Right lobe of liver (tissue), 4 donors: ENCODE measurements around a stretch of chr21.

GRCh38 chr21:16180723-16181644, 451.2 kb downstream of the USP25 start:
- PRO-cap, 4 experiments, result no peak in any of the 4 experiments
- RAMPAGE, long total RNA, 2 experiments, result start-site peak on the plus strand in 1 of 2 experiments, at chr21:16181353-16181428 at its widest, 12 reads per replicate

DNA sequence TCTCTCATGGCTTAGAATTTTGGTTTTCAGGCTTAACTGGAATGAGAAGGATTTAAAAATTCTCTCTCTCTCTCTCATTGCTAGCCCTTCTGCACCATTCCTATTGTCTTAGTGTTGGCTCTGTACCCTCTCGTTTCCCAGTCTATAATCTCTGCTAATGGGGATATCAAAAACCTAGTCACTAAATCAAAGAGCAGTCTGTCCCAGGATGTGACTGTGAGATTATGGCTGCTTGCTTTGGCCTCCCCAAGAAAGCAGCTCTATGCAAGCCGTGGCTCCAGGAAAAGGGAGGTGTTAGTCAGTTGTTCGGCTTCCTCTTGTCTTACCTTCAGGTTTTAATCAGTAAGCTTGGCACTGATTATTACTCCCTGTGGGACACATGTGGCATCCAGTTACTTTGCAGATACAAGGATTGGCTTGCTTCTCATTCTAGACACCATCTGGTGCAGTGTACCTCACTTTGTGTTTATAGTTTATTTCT, 468.8 kb downstream of the USP25 start:
- PRO-cap, 4 experiments, result no peak in any of the 4 experiments
- RAMPAGE, long total RNA, 2 experiments, result no peak in any of the 2 experiments

DNA sequence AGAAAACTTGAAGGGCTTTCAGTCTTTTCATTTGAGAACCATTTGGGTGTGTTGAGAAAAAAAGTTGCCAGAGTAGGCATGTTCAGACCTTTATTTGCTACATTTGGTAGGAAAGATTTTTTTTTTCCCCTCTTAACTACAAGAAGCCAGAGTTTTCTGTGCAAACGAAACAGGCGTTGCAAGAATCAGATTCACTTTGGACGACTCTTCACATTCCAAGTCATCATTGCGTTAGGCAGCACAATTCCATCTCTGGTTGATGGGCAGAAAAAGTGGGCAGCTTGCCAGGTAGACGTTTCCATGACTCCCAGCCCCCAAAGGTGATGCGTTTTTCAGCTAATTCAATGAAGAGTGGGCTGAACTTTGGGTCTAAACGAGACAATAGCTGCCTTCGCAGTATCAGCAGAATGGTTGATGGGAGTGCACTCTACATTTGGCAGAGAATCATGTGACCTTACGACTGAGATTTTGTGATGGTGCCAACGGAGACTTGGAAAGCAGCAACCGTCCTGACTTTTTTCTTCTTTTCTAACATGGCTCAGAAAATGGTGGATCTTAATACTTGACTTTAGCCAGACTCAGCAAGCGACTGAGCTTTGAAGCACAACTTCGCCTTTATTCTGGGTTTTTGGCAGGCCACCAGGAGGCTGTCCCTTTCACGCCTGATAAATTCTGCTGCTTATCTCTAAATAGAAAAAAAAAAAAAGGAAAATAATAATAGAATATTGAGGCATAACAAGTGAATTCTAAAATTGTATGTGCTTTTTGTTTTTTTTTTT, 804.6 kb downstream of the USP25 start:
- PRO-cap, 4 experiments, result peak in 3 of 4 experiments; most common plus-strand start position 618 of the sequence (in 2); most common minus-strand start position 591 of the sequence (in 3)
- RAMPAGE, long total RNA, 2 experiments, result no peak in any of the 2 experiments

GRCh38 chr21:16551737-16552241, 822.0 kb downstream of the USP25 start:
- PRO-cap, 4 experiments, result no peak in any of the 4 experiments
- RAMPAGE, long total RNA, 2 experiments, result no peak in any of the 2 experiments

DNA sequence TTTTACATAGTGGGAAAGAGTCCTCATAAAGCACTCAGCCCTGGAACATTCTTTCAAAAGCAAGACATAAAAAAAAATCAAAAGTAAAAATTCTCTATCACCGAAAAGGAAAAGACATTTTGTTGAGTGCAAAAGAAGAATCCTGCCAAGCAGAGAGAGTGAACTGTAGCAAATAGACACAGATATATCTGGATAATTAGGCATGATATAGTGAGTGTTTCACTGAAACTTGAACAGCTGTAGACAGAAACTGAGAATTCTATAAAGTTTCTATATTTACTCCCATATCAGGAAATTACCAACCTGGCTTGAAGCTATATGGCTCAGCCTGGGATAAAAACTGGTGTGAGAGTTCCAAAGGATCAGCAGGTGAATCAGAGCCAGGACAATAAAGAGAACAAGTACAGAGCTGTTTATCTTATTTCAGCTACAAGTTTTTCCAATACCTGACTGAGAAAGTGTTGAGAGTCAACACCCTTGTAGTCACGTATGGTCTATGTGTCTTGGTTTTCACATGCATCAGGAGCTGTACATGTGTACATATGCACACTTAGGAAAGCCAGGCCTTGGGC, 40.8 kb upstream of the CXADR start:
- PRO-cap, 4 experiments, result peak in 3 of 4 experiments; most common plus-strand start position 346 of the sequence (in 3); most common minus-strand start position 376 of the sequence (in 3)
- RAMPAGE, long total RNA, 2 experiments, result no peak in any of the 2 experiments

GRCh38 chr21:17611836-17612010, 978 bp downstream of the BTG3 start:
- PRO-cap, 4 experiments, result no peak in any of the 4 experiments
- RAMPAGE, long total RNA, 2 experiments, result no peak in any of the 2 experiments

- PRO-cap, 4 experiments, result no peak in any of the 4 experiments
- RAMPAGE, long total RNA, 2 experiments, result no peak in any of the 2 experiments
Measured at GRCh38 chr21:17958425-17958723, 139.2 kb upstream of the C21orf91 start.

GRCh38 chr21:18244984-18246065, 692 bp downstream of the CHODL start:
- PRO-cap, 4 experiments, result no peak in any of the 4 experiments
- RAMPAGE, long total RNA, 2 experiments, result no peak in any of the 2 experiments

DNA sequence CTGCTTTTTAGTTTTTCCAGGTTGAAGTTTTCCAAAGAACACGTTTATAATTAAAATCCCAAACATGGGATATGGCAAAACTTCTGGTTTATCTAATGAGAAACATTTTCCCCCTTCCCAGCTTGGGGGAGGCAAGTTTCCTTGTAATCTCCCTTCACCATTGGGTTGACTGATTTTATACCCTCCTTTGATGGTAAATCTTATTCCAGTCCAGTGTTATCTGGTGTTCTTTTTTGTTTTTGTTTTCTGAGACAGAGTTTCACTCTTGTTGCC, 280.9 kb downstream of the NCAM2 start:
- PRO-cap, 4 experiments, result no peak in any of the 4 experiments
- RAMPAGE, long total RNA, 2 experiments, result no peak in any of the 2 experiments

- PRO-cap, 4 experiments, result no peak in any of the 4 experiments
- RAMPAGE, long total RNA, 2 experiments, result no peak in any of the 2 experiments
Measured at GRCh38 chr21:23856798-23857232, 1750.5 kb downstream of the MRPL39 start.

DNA sequence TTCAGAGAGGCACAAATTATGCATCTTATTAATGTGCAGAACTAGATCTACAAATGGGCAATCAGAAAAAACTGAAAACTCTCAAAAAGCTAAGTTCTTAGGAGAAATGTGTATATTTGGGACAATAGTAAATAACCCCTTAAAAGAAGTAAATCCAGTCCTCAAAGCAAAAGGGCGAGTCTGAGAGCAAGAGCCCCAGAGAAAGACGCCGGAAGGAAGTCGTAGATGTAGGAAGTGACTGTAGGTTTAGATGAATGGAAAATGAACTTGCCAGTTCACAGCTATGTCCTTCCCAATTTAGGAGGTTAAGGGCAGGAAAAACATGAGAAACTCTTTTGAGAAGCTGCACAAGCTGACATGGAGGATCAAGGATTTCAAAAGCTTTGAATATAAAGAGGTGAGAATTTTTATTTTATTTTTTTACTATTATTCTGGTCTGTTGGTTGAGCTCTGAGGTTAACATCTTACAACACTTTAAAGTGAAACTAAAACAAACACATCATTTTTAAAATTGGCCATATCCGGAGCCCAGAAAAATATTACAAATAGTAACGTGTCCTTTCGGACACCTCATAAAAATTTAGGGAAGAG, 1178.7 kb downstream of the MRPL39 start:
- PRO-cap, 4 experiments, result no peak in any of the 4 experiments
- RAMPAGE, long total RNA, 2 experiments, result no peak in any of the 2 experiments

DNA sequence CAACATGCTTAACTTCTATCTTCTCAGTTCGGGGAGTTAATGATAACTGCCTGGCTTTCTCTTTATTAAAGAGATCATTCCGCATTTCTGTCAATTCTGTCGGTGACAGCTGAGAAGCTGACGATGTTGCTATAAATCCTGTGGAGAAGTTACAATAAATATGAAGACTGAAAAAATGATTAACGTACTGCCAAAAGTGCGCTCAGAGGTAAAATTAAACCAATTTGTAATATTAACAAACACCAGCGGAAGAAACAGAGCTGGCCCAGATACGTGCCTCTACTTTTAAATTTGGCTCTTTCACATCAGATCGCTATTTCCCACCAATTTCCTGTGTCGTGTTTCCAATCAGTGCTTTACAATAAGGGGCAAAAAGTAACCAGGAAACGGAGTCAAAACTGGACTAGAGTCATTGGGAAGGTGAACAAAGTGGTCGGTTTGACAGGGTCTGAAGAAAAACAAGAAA, 730 bp downstream of the MRPL39 start:
- PRO-cap, 4 experiments, result no peak in any of the 4 experiments
- RAMPAGE, long total RNA, 2 experiments, result no peak in any of the 2 experiments

DNA sequence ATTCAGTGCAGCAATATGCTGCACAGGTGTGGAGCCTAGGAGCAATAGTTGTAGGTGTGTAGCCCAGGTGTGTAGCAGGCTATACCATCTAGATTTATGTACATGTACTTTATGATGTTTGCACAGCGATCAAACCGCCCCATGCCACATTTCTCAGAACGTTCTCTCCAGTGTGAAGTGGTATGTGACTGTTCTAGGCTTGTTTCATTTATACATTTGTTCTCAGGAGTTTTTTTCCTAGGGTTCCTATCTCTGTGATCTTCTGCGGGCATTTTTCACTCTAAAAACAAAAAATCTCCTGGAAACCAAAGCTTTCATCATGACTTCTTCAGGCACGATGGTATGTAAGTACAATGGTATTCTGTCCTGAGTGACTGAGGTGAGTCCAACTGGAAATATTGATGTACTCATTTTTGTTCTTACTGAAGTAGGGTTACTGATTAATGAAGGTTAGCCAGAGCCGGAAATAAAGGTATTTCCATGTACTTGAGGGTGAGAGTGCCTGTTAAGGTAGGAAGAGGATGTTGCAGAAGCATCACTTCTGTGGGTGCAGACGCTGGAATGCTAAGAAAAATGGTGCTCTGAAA, 153.1 kb downstream of the GABPA start:
- PRO-cap, 4 experiments, result peak in 3 of 4 experiments; most common plus-strand start position 508 of the sequence (in 3); most common minus-strand start position 260 of the sequence (in 1)
- RAMPAGE, long total RNA, 2 experiments, result no peak in any of the 2 experiments

- PRO-cap, 4 experiments, result no peak in any of the 4 experiments
- RAMPAGE, long total RNA, 2 experiments, result no peak in any of the 2 experiments
Measured at GRCh38 chr21:25898725-25899014, 163.9 kb downstream of the GABPA start.

DNA sequence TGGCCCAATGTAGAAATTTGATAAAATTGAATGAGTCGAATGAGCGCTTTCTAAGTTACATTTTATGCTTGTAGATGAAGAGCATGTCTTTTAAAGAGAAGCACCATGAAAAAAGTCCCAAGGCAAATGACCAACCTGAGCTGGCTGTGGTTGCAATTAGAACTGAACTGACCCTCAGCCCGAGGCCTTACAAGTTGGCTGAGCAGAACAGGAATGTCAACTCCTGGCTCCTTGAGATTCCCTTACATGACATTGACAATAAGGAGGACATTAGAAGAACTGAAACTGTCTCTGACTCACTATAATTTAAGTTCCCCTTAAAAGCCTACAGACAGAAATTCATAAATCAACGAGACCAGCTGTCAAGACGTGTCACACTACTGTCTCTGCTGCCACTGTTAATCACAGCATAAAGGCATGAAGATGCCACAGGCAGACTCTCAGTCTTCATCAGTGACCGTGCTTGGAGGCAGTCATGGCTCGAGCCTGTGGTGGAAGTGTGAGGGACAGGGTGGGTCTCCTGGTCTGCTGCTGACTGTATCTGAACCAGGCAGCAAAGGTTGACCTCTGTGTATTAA, 168.8 kb downstream of the GABPA start:
- PRO-cap, 4 experiments, result no peak in any of the 4 experiments
- RAMPAGE, long total RNA, 2 experiments, result no peak in any of the 2 experiments

- PRO-cap, 4 experiments, result peak in 1 of 4 experiments; most common plus-strand start chr21:25984129 (in 1); most common minus-strand start chr21:25983807 (in 1)
- RAMPAGE, long total RNA, 2 experiments, result no peak in any of the 2 experiments
Measured at GRCh38 chr21:25983617-25984357, 186.8 kb downstream of the APP start.

DNA sequence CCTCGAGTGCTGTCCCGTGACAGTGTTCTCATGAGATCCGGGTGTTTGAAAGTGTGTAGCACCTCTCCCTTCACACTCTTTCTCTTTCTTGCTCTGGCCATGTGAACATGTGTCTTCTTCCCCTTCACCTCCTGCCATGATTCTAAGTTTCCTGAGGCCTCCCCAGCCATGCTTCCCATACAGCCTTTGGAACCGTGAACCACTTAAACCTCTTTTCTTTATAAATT, 61.3 kb downstream of the APP start:
- PRO-cap, 4 experiments, result peak in 2 of 4 experiments; most common minus-strand start position 84 of the sequence (in 2)
- RAMPAGE, long total RNA, 2 experiments, result no peak in any of the 2 experiments

DNA sequence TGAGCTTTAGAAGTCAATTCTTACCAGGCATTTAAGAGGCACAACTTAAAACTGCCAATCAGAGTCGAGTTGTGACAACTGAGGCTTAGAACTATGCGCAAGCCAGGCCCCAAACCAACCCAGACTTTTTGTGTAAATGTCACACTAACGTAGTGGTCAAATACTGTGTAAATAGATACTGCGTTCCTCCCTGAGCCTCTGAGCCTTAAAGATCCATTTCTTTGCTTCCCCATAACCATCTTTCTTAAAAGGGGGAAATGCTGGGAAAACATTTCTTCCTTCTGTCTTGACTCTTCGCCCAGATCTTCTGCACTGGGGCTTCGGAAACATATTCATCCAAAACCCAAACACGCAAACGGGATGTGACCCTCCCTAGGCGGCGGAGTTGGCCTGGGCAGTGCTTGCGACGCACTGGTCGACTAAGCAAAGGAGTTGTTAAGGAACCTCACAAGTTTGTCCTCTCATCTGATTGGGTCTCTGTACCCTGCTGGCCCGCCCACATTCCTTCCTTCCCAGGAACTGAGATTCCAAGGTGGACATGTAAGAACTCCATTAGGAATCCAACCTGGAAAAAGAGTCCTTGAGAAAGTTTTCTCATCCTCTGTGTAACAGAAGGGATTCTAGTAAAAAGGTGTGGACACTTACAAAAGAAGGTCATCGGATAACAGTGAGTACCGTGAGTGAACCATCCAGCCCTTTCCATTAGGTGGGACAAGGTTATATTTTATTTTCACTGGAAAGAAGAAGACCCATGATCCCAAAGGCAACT, 2.5 kb downstream of the ADAMTS5 start:
- PRO-cap, 4 experiments, result peak in 3 of 4 experiments; most common plus-strand start position 552 of the sequence (in 2); most common minus-strand start position 314 of the sequence (in 2)
- RAMPAGE, long total RNA, 2 experiments, result no peak in any of the 2 experiments

DNA sequence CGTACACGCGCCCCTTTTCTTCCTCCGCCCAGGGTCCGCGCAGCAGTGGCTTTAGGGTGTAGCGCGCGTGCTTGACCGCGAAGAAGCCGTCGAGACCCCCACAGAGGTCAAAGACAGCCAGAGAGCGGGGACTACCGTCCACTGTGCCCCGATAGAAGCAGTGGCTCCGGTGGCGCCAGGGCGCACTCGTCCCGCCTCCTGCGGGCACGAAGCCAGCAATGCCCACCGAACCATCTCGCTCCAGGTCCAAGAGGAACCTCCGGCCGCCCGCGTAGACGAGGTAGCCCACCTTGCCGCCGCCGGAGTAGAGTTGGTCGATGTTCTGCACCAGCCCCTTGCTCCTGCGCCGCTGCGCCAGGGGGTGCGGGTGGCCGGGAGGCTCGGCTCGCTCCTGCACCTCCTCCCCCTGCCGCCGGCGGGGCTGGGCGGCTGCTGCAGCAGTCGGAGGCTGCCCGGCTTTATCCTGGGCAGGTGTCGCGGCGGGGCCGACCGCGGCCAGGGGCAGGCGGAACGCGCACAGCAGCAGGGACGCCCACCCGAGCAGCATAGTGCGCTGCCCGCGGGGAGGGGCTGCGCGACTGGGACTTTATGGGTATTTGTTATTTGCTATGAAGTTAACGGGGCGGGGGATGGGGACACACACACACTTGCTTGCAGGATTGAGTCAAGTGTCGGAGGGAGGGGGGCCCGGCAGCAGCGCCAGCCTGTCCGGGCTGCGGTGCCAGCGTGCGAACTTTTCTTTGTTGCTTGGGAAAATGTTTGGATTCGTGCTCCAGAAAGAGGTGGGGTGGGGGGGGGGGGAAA, 841 bp downstream of the ADAMTS5 start:
- PRO-cap, 4 experiments, result no peak in any of the 4 experiments
- RAMPAGE, long total RNA, 2 experiments, result no peak in any of the 2 experiments

GRCh38 chr21:28393154-28393696, 491.9 kb downstream of the N6AMT1 start:
- PRO-cap, 4 experiments, result no peak in any of the 4 experiments
- RAMPAGE, long total RNA, 2 experiments, result no peak in any of the 2 experiments